Thoracic aorta (tissue), 1 donor: ENCODE measurements around a stretch of chr3.

DNA sequence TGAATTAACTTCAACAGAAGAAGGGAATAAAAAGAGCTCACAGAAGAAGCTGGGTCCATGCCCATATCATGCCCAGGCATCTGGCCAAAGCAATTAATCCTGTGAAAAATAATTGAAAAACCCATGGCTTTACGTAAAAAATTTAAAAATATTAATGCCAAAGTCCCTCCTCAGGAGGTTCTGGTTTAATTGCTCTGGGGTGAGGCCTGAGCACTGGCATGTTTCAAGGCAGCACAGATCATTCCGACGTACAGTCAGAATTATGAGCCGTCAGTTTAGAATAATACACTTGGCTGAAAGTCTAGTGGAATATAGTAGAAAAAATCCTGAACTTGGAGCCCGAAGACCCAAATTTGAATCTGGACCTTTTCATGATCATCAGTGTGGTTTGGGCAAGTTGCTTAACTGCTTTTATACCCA, 2.1 kb downstream of the MASP1 start:
- RAMPAGE, long total RNA, result no peak

DNA sequence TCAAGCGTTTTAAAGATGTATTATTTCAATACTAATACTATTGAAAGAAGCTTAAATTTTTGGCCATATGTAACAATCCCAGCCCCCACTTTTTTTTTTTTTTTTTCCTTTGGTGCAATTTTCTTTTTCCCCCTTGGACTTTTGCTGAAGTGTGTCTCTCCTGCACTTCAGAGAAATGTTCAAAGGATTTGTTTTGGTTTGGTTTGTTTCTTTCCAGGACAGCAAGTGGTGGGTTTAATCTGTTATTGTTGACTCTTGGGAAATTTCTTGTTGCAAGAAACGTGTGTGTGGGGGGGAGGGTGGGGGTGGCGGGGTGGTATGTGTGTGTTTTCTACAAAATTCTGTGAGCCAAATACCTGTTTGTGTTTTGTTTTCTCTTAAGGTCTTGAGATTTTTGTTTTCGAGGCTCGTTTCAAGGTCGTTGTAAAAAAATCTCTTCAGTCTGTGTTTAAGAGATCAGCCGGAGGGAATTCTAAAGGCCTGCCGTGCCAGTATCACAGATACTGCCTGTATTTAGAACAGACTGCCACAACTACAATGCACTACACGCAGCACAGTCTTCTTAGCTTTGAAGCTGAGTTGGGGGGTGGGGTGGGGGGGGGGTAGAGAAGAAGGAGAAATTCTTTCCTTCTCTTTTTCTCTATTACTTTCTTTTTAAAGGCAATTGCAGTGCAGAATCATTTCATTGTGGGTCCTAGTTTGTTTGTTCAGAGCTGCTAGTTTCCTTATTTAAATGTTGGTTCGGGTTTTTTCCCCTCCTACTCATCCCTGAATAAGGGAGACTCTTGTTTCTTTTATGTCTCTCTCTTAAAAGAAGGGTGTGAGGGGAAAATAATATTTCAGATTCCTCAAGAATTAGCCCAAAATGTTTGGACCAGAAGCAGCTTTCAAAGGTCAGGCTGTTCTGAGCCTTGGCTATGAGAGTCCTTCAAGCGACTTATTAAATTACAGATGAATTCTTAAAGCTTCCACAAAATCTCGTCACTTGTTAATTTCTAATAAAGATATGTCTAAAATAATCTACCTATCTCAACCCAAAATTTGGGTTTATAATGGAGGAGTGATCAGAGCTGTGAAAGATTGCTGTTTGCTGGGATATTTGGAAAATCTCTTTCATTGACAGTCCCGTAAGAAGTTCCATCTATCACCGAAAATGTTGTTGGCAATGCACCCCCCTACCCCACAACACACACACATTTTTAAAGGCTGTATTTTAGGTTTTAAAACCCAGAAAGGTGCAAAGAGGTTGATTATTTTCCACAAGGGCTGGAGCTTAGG, 1.5 kb upstream of the BCL6 start:
- RAMPAGE, long total RNA, result no peak

GRCh38 chr3:187862736-187863081, 117.4 kb upstream of the BCL6 start:
- RAMPAGE, long total RNA, result no peak

- RAMPAGE, long total RNA, result no peak
These were observed 198.8 kb upstream of the LPP start for GRCh38 chr3:187955223-187955511.

DNA sequence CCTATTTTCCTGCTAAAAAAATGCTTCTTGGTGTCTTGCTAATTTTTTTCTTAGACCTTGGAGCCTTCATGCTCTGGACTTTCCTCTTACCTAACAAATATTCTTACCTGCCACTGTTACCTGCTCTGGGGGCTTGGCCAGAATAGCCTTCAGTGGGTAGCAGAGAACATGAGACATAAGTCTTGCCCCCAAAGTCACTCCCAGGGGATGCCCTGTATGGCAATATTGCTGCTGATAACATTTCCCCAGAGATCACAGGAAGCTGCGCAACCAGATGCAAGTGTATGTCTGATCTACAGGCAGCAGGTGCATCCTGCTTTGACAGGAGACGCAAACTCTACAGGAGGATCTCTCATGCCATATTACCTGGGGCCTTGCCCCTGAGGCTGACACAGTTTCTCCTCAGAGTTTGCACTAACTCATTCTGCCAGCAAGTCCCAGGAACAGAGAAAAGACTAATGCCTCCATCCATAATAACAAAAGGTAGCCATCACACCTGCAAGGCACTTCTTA, 174.4 kb upstream of the LPP start:
- RAMPAGE, long total RNA, result no peak

DNA sequence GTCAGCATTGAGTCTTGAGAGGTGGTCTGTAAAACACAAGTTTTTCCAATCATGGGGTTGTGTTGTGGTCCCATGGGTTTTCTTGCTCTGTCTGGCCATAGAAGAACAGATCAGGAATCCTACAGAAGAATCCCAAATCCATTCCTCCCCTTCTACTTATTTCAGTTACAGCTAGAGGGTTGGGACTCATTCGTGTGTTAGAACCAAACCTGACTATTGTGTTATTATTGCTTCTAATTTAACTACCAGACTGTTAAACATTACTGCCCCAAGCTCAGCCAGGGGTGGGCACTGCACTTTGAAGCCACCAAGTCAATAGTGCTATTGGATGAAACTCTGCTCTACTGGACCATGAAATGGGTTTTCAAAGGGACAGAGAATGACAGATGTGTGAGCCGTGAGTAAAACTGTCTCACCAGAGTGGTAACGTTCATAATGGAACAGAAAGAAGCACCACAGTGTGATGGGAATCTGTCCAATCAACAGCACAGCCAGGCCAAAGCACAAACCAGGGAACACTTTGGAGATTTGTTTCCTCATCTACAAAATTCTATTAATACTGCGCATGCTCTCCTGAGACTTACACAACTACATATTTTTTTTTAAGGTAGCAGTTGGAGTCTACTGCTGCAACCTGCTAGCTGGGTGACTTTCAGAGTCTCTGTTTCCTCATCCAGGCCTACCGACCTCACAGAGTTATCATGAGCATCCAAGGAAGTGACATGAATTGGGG, 171.9 kb upstream of the LPP start:
- RAMPAGE, long total RNA, result no peak

- RAMPAGE, long total RNA, result no peak
These were observed 102.3 kb upstream of the LPP start for GRCh38 chr3:188051724-188052064.

DNA sequence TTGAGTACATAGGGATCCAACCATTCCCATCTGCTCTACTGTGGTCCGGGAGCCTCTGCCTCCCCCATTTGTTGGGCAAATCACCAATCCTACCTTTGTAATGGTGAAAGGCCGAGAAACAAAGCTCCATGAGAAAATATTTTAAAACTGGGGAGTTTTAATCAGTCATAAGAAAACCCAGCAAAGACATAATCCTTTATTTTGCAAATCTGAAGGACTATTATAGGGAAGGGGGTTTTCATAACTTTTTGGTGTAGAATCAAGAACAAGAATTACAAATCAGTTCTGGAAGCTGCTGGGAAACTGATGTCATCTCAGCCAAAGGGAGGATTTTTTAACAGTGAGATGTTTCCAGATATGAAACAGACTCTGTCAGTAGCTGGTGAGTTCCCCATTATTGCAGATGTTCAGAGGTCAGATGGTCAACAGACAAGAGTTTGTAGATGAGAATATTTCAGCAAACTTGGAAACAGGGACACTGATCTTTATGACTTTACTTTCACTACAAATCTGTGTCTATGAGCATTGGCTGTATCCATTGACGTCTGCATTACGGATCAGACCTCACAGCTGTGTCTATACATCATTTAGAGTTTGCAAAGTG, 72.0 kb upstream of the LPP start:
- RAMPAGE, long total RNA, result no peak

DNA sequence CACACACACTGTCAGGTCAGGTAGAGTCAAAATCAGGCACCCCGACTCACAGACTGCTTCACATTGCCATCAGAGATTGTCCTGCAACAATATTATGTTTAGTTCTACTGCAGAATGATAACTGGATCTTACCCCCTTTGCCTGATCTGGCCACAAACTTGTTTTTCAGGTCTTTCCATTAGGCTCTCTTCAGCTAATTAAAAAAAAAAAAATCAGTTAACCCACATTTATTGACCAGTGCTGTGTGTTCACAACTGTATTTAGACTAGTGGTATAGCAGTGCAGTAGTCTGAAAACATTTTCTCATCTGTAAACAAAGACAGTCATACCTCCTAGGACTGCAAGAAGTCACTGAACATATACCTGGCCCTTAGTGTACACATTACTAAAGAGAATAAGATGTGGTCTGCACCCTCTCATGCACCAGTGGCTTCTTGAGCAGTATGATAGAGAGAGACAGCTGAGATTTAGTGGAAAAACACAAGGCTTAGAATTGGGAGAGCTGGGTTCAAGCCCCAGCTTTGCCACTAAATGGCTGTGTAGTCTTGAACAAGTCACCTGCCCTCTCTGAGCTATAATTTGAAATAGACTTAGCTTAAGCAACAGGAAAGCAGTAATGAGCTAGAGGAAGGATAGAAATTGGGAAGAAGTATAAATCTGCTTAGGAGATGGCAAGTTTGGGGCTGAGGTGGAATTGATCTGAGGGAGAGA, 22.6 kb downstream of the LPP start:
- RAMPAGE, long total RNA, result no peak

DNA sequence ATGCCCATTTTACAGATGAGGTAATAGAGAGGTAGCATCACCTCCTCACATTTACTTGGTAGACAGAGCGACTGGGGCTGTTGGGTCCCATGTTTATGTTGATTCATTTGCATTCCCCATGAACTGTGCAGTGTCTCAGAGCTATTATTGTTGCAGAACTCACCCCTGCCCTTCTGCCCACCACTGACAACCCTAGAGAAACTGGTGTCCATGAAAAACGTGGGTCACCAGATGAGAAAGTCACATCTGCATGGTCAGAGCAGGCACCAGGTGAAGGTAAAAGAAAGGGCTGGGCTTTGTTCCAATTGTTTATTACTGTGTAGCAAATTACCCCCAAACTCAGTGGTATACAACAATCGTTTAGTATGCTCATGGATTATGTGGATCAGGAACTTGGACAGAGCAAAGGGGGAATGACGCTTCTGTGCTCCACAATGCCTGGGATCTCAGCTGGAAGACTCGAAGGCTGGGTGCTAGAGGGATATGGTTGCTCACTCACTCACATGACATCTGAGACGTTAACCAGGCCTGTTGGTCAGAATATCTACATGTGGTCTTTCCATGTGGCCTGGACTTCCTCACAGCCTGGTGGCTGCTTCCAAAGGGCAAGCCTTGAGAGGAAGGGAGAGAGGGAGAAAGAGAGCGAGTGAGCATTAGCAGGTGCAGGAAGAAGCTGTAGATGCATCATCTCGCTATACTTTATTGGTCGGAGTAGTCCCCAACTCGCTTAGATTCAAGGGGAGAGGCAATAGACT, 44.8 kb downstream of the LPP start:
- RAMPAGE, long total RNA, result no peak

GRCh38 chr3:188240485-188240876, 86.5 kb downstream of the LPP start:
- RAMPAGE, long total RNA, result no peak

GRCh38 chr3:188246865-188247407, 93.0 kb downstream of the LPP start:
- RAMPAGE, long total RNA, result no peak

GRCh38 chr3:188266644-188267543, 112.9 kb downstream of the LPP start:
- RAMPAGE, long total RNA, result no peak

GRCh38 chr3:188271059-188271972, 117.4 kb downstream of the LPP start:
- RAMPAGE, long total RNA, result no peak

DNA sequence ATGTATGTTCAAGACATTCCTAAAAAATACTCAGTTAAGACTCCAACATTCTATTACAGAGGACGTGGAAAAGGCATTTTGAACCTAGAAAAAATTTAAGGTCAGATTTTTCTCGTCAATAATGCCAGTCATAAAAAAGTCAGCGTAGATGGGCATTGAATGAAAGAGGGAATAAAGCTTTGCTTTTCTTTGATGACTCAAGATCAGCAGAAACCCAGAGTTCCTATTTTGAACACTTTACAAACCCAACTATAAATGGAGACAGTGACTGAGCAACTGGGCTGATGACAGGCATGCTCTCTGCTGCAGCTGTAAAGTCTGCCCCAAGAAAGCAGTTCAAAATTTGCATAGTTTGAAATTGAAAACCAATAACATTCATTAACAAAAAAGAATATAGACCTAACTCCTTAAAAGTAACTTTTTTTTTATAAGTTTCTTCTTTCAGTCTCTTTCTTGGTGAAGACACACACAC, 452.7 kb downstream of the LPP start:
- RAMPAGE, long total RNA, result no peak

DNA sequence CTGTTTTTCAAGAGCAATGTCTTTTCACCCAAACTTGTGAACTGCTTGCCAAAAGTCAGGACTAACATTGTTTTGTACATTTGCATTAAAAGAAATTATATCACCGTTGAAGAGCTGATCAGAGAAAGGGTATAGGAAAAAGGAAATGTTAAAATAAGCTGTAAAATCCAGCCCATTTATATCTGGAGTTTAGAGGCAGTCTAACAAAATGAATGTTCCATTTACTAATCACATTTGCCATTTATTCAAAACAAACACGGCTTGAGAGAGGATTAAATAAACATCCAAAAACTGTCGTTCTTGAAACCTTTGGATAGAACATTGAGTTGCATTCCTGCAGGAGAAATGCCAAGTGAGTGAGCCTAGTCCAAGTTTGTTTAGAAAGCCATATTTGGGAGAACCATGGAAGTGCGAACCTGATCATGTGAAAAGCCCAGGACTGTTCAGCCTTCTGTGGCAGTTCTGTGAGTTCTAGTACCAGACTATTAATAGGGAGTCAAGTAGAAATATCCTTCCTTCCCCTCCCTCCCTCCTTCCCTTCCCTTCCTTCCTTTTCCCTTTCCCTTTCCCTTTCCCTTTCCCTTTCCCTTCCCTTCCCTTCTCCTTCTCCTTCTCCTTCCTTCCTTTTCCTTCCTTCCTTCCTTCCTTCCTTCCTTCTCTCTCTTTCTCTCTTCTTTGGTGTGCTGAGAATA, 470.3 kb downstream of the LPP start:
- RAMPAGE, long total RNA, result no peak

- RAMPAGE, long total RNA, result no peak
These were observed 442.9 kb upstream of the TPRG1 start for GRCh38 chr3:188728816-188729380.

DNA sequence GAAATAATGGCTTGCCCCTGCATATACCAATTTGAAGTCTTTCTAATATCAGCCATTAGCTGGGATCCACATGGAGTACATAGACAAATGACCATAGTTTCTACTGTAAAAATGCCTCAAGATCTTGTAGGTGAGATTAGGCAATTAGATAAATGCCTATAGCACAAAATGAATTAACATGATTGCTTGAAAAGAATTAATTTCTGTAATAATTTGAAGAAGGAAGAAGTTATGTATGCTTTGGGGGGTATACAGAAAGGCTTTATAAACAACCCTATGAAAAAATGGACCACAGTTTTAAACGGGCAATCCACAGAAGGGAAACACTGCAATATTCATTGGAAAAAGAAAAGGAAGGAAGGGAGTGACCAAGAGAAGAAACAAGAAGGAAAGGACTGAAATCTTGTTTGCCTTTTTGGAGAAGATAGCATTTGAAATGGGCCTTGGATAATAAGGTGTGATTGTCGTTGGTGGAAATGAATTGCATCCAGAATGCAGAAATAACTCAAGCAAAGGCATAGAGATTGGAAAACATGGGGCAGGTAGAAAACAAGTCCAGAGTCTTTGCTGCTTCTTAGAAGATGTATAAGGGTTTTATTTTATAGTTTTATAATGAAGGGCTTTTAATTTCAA, 432.7 kb upstream of the TPRG1 start:
- RAMPAGE, long total RNA, result no peak

GRCh38 chr3:188874714-188875514, 296.9 kb upstream of the TPRG1 start:
- RAMPAGE, long total RNA, result no peak

DNA sequence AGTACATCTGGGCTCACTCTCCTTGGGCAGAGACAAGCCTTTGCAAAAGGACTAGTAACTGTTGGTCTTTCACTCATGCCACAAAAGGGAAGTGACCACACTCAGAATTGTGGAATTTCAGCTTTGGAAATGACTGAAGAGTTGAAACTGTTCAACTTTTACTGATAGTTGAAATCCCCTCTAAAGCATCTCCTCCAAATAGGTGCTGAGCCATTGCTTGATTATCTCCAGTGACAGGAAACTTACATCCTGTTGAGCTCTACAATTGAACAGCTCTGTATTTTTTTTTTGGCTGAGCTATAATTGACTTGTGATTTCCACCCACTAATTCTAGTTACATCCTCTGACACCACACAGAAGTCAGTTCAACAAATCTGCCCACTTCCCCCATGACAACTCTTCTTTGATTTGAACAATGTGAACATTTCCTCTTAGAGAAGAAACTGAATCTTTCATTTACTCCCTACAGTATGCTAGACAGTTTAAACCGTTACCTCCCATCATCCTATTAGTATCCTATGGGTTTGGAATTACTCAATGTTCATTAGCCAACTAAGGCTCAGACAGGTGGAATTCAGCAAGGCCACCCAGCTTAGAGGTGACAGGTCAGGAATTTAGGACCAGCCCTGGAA, 254.7 kb upstream of the TPRG1 start:
- RAMPAGE, long total RNA, result no peak